Neuron (in vitro differentiated cells): ENCODE measurements around a stretch of chr13.

GRCh38 chr13:113233692-113234030 lies 24.2 kb downstream of the CUL4A start:
- PRO-cap: no peak

GRCh38 chr13:113324331-113324784 lies 27.3 kb downstream of the LAMP1 start:
- PRO-cap: no peak

DNA sequence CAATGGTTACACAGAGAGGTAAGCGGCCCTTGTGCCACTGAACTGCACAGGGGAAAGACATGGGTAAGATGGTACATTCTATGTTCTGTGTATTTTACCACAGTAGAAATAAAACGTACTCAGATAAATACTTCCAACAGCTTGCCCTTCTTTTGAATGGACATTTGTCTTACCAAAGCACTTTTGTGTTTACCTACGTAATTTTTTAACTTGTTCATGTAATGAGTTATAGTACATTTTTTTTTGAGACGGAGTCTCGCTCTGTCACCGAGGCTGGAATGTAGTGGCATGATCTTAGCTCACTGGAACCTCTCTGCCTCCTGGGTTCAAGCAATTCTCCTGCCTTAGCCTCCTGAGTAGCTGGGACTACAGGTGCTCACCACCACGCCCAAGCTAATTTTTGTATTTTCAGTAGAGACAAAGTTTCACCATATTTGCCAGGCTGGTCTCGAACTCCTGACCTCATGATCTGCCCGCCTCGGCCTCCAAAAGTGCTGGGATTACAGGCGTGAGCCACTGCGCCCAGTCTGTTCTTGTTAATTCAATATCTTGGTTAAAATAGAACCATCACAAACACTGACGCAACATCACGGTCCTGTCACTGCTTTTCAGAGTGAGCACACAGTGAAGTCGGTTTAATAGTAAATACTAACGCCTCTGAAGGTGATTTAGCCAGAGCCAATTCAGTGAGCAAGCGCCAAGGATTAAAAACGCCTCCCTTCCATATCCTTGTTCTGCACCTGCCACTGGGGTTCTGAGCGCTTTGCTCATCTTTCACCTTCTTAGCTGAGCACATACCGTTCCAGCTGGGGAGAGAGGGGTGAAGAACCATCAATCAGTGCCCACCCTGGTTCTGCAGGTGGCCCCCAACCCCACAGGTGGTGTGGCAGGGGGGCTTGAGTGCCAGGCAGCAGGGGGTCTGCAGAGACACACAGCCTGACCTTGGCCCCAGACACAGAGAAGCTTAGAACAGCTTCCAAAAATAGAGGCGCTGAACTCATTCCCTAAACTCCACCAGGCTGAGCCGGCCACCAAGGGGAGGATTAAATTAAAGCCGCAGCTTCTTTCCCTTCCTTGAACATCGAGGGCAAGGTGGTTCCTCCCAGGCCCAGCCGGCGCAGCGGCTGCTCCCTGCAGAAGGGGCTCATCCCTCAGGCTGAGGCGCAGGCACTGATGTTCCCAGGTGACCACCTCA lies 30.3 kb downstream of the LAMP1 start:
- PRO-cap: no peak

GRCh38 chr13:113397857-113398432 lies 34.0 kb upstream of the GRTP1 start:
- PRO-cap: no peak

- PRO-cap: no peak
These were observed 37.6 kb upstream of the GRTP1 start for GRCh38 chr13:113401294-113402196.

DNA sequence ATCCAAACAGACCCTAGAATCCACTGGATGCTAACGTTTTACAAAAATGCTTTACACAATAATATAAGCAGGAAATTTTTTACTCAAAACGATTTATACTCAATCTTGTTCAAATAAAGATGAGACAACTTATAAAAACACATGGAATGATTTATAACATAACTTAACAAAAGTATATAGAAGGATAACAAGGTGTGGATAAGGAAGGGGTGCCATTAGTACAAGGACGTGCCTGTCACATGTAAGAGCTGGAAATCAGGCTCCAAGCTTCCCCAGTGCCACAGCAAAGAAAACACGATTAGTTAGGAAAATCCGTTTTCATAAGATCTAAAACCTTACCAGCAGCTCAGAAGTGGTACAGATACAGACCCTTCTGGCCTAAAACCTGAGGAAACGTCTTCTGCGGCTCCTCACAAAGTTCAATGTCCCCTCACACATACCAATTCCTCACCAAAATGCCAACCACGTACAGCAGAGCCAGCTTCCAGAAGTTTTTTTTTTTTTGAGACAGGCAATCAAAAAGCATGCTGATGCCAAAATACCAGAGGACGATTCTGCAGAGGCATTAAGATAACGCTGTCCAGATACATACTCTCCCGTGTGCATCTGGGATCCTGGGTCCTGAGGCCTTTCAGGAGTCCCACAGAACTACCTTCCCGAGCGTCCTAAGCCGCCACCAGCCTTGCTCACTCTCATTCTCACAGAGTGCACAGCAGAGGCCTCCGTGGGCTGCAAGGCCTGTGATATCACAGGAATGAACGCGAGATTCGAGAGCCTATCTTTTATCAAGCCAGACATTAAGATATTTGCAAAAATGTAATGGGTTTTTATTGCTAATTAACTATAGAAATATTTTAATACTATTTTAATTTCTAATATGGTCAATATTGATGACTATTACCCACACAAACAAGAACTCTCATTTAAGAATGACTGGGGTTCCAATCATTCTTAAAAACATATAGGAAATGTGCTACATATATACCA lies 5.1 kb downstream of the DCUN1D2 start:
- PRO-cap: no peak

DNA sequence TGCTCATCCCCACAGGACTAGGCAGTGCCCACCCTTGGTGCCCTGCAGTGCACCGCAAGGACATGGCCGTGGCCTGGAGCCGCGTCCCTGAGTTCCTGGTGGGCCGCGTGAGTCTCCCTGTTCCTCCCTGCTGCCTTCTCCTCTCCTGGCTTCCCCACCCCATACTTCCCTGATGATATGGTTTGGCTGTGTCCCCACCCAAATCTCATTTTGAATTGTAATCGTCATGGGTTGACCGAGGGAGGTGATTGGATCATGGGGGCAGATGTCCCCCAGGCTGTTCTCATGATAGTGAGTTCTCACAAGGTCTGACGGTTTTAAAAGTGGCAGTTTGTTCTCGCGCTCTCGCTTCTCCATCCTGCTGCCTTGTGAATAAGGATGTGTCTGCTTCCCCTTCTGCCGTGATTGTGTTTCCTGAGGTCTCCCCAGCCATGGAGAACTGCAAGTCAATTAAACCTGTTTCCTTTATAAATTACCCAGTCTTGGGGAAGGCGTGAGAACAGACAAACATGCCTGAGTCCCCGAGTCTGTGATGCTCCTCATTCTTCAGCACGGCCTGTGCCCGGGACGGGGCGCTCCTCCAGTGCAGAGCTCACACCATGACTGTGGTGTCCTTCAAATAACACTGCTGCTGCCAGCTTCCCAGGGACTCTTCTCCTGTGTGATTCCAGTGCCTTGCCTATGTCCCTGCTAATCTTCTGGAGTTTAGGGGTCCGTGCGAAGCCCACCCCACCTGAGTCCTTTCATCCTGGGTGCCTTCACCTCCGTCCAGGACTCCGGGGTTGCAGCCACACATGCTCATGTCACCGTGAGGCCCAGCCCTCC lies 31.4 kb upstream of the TFDP1 start:
- PRO-cap: no peak

GRCh38 chr13:113632897-113633387 lies 25.1 kb downstream of the ATP4B start:
- PRO-cap: no peak

- PRO-cap: no peak
These were observed 24.2 kb downstream of the ATP4B start for GRCh38 chr13:113633608-113634391.

DNA sequence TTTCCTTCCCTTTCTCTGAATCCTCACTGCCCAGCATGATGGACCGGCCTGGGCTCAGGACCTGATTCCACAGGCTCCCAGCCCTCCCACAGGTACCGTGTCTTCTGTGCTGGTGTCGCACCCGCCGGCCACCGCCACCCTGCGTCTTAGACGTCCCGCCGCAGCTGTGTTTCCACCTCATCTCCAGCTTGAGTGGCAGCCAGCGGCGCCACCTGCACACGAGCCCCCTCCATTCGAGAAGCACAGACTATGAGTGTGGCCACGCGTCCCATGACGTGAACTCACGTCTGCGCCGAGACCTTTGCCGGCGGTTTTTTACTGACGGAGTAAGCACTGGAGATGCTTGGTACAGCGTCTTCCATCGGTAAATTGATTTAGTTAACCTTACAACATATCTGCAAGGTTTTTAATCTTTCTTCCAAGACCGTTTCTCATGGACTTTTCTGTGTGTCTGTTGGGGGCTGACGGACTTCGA lies 10.1 kb downstream of the ATP4B start:
- PRO-cap: no peak

DNA sequence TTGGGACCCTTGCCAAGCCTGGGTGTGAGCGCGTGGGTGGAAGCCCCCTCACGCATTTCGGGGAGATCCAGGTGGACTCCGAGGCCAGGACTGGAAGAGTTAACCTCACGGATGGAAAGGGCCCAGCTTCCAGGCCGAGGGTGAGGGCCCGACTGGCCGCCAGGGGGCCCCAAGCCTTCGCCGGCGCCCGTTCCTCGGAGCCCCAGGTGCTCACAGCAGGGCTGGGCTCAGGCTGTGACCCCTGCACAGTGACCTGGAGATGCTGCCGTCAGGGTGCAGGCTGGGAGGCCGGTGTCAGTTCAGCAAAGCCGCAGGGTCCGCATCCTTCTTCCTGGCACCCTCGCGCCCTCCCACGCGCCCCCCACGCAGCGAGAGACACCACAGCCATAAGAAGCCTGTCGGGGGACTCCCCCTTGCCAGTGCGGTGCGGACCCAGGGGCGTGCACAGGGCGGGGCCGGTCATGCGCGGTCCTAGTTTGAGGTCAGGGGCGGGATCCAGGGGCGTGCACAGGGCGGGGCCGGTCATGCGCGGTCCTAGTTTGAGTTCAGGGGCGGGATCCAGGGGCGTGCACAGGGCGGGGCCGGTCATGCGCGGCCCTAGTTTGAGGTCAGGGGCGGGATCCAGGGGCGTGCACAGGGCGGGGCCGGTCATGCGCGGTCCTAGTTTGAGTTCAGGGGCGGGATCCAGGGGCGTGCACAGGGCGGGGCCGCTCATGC lies 34.0 kb upstream of the TMEM255B start:
- PRO-cap: unidirectional peak, plus-strand start at position 205 of the sequence; bidirectional peak, plus-strand start at position 246 of the sequence, minus-strand start at position 313 of the sequence; unidirectional peak, minus-strand start at position 438 of the sequence

DNA sequence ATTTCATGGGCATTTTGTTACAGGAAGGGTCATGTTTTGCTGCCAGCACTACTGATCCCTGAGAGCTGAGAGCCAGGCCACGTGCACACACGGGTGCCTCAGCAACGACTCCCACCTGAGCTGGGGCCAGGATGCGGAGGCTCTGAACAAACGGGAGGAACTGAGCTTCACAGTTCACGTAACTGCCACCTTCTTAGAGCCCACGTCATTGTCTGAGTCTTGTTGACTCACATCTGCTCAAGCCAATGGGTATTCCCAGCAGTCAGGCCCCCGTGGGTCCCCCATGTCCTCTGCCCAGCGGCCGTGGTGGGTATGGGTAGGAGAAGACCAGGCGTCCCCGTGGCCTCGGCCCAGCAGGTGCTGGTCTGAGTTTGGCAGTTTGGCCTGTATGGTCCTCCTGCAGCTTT lies 16.4 kb upstream of the TMEM255B start:
- PRO-cap: no peak

- PRO-cap: no peak
These were observed 15.6 kb downstream of the TMEM255B start for GRCh38 chr13:113774264-113775390.

- PRO-cap: no peak
These were observed 45.4 kb downstream of the GAS6 start for GRCh38 chr13:113818414-113818861.

DNA sequence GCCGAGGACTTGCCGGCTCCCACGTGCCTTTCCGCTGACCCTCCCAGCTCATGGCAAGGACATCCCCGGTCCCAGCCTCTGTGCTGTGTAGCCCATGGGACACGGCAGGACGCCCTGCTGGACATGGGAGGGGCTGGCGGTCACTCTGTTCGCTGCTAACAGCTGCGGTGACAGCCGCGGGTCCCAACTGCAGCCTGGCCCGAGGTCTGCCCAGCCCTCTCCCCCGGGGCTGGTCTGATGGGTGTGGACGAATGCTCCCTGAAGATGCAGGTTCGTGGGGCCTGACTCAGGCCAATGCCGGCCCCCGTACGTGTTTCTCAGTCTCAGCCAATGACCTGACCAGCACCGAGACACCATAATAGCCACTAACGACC lies 42.5 kb downstream of the GAS6 start:
- PRO-cap: no peak

- PRO-cap: no peak
These were observed 24.1 kb downstream of the GAS6 start for GRCh38 chr13:113839514-113840444.

- PRO-cap: no peak
These were observed 18.6 kb downstream of the GAS6 start for GRCh38 chr13:113844995-113845990.

DNA sequence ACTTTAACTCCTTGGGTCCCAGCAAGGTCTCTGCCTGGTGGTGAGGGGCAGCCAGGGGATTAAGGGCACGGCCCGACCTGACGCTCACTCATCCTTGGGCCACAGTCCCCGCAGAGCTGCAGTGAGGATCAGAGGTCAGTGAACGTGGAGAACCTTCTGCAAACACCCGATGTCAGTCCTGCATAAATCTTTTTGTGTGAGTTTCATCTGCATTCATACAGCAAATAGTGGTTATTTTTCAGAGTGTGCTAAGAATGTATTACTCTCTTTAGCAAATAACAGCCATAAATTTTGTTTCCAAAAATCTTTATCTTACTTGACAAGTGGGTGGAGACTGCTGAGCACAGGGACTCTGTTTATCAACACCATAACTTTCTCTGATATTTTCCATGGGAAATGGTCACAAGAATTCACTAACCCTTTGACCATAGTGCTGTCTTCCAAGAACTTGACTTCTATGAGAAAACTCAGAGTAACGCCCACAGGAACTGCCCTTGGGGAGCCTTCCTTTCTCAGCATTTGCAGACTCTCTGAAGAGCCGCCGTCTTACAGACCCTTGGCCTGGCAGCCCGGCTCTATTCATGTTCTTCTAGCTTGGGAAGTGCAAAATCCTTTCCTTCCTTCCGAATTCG lies 10.5 kb downstream of the GAS6 start:
- PRO-cap: no peak

GRCh38 chr13:113935476-113935965 lies 38.4 kb downstream of the C13orf46 start:
- PRO-cap: no peak

DNA sequence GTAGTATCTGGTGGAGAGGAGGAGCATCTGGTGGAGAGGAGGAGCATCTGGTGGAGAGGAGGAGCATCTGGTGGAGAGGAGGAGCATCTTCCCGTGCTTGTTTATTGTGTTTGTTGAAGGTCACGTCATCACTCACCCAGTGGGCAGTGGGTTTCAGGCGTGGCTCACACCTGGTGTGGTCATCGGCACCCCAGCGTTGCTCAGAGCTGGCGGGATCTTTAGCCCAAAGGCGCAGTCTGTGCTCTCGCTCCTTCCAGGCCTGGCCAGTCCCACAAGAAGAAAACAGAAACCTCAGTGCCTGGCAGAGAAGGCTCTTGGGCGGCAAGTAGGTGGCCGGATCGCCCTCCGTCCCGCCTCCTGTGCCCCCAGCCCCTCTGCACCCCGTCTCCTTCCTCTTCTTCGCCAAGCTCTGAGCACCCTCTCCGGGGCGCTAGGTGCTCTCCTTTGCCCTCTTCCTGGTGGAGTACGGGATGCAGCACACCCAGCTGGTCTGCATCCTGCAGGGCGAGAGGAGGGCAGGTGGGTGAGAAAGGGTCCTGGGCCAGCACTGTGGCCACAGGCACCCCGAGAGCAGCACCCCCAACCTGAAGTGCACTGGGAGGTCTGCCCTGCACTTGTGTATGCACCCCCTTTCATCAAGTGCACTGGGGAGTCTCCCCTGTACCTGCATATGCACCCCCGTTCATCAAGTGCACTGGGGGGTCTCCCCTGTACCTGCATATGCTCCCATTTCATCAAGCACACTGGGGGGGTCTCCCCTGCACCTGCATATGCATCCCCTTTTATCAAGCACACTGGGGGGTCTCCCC lies 17.3 kb downstream of the C13orf46 start:
- PRO-cap: no peak